ENCODE results near the genes AP5M1, ARMH4, DACT1, PPM1A and TMEM30B.

DNA sequence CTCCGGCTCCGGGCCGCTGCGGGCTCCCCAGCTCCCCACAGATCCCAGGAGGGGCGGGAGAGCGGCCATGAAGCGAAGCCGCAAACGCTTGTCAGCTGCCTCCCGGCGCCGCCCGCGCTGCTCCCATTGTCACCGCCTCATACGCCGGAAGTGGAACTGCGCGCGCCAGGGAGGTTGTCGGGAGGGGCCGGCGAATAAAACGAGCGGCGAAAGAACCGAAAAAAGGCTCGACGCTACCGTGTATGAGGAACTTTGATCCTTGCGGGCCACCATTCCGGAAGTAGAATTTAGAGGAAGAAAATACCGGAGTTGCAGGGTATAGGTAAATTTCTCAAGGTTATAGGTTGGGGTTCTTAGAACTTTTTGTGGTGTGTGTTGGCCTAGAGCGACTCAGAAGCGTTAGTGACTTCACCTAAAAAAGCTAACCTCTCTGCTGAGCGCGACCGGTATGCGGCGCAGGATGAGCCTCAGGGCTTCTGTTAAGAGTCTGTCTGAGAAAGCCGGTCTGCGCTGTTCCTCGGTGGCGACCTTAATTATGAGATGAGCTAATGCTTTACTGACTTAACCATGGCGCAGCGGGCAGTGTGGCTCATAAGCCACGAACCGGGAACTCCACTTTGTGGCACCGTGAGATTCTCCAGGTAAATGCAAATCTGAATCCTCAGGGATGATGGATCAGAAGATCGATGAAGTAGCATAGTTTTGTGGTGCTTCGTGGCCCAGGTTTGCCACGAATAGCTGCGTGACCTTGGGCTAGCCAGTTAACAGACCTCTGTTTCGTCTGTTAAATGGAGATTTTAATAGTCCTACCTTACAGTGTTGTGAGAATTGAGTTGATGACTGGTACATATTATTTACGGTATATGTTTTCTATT is at the start of gene AP5M1:
AP5M1 (plus strand) TSS at position 224 of the 875 bp plus-strand sequence.
- RRBS, result under 1% methylated on average over 34 of the region's 55 CpGs

- RRBS, result no CpG with 5 or more reads among the region's 37 CpGs
Measured at GRCh38 chr14:57343344-57344305, 46.8 kb upstream of the NAA30 start.

DNA sequence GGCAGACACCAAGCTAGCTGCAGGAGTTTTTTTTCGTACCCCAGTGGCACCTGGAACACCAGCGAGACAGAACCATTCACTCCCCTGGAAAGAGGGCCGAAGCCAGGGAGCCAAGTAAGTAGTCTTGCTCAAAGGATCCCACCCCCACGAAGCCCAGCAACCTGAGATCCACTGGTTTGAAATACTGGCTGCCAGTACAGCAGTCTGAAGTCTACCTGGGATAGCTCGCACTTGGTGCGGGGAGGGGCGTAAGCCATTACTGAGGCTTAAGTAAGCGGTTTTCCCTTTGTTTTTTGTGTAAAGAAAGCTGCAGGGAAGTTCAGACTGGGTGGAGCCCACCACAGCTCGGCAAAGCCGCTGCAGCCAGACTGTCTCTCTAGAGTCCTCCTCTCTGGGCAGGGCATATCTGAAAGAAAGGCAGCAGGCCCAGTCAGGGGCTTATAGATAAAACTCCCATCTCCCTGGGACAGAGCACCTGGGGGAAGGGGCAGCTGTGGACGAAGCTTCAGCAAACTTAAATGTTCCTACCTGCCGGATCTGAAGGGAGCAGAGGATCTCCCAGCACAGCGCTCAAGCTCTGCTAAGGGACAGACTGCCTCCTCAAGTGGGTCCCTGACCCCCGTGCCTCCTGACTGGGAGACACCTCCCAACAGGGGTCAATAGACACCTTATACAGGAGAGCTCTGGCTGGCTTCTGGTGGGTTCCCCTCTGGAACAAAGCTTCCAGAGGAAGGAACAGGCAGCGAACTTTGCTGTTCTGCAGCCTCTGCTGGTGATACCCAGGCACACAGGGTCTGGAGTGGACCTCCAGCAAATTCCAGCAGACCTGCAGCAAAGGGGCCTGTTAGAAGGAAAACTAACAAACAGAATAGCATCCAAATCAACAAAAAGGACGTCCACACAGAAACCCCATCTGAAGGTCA is 25.1 kb upstream of the NAA30 start:
- RRBS, result no CpG with 5 or more reads among the region's 16 CpGs

DNA sequence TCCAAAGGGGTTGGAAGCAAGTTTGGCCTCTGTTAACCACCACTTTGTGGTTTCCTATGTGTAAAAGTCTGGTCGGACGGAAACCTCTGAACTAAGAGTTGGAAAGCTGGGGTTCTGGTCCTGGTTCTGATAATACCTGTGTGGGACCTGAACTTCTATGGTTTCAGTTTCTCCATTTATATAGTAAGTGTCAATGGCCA is 161.8 kb downstream of the SLC35F4 start:
- RRBS, result no CpG with 5 or more reads among the region's 2 CpGs

- RRBS, result 2% methylated on average over 19 of the region's 79 CpGs
Measured at GRCh38 chr14:58151916-58152752, at the start of gene ARMH4. Gene ARMH4, minus strand, starts transcription at chr14:58152213.

DNA sequence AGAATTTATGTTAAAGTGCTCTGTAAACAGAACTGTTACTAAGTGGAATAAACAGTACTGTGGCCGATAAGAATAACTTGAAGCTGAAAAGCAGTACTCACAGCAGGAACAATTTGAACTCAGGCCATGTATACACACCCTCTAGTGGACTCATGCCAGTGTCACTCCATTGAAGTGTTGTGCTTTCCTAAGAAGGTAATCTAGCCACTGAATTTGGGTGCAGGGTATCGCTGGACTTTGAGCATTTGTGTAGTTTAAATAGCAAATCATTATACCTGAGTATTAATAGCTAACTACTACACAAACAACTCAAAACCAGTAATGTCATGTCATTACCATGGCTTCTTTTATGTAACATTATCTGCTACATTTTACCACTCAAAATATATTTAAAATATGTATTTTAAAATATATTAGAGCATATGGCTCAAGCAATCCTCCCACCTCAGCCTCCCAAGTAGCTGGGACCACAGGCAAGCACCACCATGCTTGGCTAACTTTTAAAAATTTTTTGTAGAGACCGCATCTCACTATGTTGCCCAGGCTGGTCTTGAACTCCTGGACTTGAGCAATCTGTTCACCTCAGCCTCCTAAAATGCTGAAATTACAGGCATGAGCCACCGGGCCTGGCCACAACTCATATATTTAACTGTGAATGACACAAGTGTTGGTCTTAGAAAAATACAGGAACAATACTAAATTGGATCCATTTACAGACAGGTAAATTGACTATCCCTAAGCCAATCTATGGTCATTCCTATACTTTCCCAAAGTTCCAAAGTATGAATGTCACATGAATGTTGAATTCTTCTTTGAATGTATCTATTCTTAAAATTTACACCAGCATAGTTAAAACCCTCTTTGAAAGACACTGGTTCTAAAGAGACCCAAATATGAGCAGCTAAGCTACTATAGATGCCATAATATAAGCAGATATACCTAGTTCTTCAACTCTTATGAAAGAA is 25.5 kb upstream of the ARID4A start:
- RRBS, result no CpG with 5 or more reads among the region's 4 CpGs

GRCh38 chr14:58313610-58314062 is 15.3 kb downstream of the ARID4A start:
- RRBS, result no CpG with 5 or more reads among the region's 1 CpG

GRCh38 chr14:58637386-58638142 is at the start of gene DACT1:
Gene DACT1, plus strand, starts transcription at chr14:58637962.
- RRBS, result 1% methylated on average over 33 of the region's 82 CpGs

DNA sequence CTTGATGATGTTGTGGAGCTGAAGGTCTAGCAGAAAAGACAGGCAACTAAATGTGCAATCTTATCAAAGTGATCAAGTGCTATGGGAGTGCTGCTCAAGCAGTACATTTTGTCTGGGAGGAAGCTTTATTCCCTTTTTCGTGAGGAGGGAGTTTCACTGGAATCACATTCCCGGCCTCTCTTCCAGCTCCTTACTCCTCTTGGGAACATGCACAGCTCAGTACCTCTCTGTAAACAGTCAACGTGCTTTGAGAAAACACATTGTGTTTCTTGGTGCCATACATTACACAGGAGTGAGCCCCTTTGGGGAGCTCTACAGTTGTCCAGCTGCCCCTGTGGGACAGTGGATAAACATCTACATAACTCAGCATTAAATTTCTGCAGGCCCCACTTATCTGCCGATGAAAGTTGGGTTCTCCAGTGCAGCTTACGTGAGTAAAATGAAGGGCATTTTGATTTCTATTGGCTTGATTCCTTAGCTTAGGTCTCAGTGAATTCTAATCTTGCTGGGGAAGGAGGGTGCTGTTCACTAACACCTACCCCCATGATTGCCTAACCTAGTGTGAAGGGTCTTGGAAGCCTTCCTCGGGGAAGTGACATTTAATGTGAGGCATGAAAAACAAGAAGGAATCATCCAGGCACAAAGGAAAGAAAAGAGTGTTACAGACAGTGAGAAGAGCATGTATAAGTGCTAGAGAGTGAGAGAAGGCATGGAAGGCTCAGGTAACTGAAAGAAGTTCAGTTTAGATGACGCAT is 80.8 kb downstream of the DAAM1 start:
- RRBS, result no CpG with 5 or more reads among the region's 7 CpGs

- RRBS, result no CpG with 5 or more reads among the region's 4 CpGs
Measured at GRCh38 chr14:59482588-59483300, 1.5 kb downstream of the L3HYPDH start.

DNA sequence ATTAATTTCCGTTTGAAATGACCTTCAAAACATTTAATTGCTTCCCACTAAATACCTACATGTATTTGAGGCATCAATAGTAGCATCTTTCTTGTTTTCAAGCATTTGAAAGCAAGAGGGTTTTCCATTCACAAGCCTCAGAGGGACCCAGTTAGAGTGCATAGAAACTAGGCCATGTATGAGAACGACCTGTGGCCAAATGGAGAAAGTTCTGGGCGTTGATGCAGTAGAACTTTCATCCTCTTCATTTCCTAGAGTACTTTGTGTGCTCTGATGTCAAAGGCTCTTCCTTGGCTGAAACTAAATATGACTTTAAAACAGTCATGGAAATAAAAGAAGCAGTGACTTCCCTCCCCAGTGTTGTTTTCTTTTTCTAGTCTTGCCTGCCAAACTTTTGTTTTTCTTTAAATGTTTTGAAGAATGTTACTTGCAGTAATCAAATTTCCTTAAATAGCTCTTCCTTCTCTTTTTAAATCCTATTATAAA is 989 bp upstream of the DHRS7 start:
- RRBS, result no CpG with 5 or more reads among the region's 3 CpGs

DNA sequence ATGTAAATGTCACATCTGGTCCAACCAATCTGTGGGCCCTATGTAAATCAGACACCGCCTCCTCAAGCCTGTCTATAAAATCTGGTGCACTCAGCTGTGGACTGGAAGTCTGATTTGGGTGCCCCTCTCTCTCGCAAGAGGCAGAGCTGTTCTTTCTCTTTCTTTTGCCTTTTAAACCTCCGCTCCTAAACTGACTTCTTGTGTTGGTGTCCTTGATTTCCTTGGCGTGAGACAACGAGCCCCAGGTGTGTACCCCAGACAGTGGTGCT is 9.3 kb upstream of the DHRS7 start:
- RRBS, result no CpG with 5 or more reads among the region's 5 CpGs

GRCh38 chr14:60245530-60246052 is 3.4 kb upstream of the PPM1A start:
- RRBS, result no CpG with 5 or more reads among the region's 2 CpGs

GRCh38 chr14:60249195-60250374 is at the start of gene PPM1A:
Gene PPM1A, plus strand, starts transcription at chr14:60249221.
- RRBS, result 1% methylated on average over 51 of the region's 135 CpGs

DNA sequence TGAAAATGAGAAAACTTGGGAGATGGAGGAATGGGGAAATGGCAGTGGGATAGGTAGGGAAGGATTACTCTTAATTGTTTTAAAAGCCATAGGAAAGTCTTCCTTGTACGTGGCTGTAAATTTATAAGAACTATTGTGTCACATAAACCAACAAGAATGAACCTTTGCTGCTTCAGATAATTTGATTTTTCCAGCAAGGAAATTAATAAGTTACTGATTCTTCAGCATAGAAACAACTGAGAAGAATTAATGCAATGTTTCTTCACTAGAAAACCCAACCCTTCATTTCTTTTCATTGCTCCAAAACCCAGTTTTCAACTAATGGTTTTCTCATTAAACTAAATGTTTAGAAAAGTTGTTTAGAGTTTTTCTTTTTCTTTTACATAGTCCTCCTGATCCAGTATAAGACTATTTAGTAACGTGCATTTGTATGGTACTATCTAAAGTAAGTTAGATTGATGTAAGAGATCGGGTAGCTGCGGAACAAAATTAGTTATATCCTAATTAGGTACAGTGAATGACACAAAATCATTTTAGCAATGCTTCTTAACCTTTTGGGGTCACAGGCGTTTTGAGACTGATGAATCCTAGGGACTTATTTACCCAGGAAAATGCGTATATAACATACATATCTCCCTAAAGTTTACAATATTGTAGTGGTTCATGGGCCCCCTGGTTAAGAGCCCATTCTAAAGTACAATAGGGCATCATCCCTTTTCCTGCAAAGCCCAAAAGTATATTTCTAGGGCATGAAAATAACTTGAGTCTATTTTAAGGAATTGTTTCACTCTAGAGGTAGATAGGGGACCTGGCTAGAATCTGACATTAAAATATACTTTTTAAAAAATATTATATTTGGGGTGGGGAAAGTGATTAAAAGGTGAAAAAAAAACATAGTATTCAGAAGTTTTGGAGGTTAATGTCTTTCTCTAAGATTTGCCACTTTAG is 48.5 kb downstream of the PPM1A start:
- RRBS, result no CpG with 5 or more reads among the region's 6 CpGs

- RRBS, result no CpG with 5 or more reads among the region's 38 CpGs
Measured at GRCh38 chr14:60652755-60653474, 3.6 kb upstream of the SIX1 start.

- RRBS, result no CpG with 5 or more reads among the region's 3 CpGs
Measured at GRCh38 chr14:60806415-60806752, 71.8 kb downstream of the MNAT1 start.

DNA sequence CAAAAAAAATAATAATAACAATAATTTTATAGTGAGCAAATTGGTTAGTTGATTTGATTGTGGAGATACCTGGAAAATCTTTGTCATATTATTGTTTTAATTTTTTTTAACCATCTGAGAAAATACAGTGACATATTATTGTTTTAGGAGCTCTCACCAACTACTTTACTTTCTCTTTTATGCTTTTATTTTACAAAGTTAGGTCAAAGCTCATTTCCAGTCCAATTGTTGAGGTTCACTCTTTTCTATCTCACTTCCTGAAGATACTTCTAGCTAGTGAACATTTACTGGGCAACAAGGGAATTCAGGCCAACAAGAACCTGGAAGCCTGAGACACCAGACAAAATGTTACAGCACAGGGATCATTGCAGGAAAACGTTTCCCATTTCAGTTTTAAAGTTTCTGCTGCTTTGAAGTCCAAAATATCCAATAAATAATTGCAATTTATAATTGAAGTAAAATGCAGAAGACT is 3.9 kb downstream of the TMEM30B start:
- RRBS, result no CpG with 5 or more reads among the region's 1 CpG

DNA sequence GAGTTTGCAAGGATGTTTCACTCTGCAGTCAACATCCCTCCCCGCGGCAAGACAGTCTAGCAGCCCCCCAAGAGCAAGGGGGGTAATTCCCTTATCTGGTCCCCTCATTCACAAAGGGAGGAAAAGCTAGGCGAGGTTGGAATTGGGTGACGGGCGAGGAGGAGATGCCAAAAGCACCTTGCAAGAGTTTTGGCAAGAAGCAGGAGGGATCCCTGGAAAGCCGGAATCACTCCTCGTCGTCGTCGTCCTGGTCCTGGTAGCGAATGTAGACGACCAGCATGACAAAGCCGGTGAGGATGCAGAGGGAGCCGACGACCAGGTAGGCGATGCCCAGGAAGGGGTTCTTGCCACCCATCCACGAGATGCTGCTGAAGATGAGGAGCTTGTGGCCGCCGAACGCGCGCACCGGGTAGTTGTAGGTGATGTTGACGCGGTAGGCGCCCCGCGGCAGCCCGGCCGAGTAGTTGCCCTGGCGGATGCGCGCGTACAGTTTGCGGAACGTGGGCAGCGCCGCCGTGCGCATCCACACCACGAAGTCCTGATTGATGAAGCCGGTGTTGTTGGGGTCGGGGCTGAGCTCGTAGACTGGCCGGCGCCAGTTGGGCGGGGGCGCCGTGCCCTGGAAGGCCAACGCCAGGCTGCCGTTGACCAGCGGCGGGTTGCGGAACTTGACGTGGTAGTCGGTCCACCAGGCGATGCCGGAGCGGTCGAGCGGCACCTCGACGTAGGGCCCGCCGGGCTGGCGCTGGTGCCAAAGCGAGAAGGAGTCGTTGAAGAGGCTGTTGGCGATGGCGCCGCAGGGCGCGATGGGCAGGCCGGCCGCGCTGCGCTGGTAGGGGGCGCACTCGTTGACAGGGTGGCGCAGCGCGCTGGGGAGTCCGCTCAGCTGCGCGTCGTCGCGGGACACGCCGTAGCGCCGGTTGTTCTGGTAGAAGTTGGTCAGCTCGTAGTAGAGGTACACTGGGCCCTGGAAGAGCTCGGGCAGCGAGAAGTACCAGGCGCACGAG is 969 bp downstream of the TMEM30B start:
- RRBS, result 1% methylated on average over 66 of the region's 97 CpGs

DNA sequence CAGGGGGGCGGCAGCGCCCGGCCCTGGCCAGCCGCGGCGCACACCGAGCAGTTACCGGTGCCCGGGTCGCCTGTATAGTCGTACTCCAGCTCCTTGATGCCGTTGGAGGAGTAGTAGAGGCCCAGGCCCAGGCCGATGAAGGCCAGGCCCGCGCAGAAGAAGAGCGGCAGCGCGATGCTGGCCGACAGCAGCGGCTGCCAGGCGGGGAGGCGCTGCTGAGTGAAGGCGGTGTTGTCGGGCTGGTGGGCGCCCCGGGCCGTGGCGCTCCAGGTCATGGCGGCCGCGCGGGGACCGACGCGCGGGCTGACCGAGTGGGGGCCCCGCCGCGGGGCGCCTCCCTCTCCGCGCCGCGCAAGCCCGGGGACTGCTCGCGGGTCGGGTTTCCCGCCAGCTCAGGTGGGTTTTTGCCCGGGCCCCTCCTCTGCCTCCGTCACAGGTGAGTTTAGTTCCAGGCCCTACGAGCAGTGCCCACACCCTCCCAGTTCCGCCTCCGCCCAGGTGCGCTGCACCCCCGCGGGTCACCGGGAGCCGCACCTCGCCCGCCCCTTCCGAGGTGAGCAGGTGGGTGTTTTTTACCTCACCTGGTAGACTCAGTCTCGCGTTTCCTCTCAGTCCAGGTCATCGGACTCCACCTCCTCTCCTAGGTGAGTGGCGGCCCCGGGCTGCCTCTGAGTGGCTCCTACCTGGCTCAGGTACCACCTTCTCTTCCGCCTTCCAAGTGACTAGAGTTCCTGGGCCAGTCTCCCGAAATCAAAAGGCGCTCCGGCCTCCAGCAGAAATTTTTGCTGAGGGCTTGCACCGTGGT is at the start of gene TMEM30B:
TMEM30B (minus strand) TSS at position 466 of the 805 bp plus-strand sequence.
- RRBS, result 1% methylated on average over 30 of the region's 73 CpGs